Osteoblast (primary cell): ENCODE measurements around a stretch of chr12.

DNA sequence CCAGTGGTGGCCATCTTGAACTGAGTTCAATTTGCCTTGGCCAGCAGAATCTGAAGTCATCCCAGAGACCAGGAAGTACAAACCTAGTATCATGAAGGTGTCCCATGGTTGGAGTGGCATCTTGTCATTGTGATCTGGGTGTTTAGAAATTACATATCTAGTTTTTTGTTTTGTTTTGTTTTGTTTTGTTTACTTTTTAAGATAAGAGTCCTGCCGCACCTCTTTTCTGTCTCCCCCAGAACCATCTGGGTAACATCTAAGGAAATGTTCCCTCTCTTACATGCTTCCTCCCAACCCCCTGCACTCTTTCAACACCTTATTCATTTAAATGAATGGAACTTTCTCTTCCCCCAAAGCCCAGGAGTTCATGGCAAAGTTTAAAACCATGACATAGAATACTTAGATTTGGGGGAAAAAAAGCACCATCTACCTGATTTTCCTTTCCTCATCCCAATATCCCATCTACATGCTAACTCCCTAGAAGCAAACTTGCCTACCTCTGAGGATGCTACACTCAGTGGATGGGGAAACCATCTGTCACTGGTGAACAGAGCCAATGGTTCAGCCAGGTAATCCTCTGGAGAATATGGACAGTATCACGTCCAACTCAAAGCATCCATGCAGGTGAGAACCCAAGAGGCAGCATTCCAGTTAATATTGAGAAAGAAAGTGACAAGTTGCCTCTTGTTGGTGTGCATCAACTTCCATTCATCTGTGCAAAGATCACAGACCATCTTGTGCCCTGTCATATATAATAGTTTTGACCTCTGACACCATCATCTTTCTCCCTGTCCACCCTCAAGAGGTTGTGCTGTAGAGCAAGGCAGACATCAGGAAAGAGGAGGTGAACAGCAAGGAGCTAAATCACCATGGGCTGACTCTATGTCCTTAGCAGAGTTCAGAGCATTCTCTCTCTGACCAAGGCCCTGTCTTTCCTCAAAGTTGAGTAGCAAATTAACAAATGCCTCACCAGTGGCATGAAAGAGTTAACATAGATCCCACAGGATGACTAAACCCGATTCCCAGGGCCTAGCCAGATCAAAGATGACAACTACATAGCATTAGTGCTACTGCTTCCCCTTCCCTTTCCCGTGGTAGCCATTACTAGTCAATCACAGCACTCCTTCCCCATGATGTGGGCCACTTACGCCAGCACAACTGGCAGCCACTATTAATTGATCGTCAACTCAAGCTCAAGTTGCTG lies 73.2 kb downstream of the NUAK1 start:
- CAGE, long polyA plus RNA, result no peak
- RRBS, result no CpG with 5 or more reads among the region's 6 CpGs

DNA sequence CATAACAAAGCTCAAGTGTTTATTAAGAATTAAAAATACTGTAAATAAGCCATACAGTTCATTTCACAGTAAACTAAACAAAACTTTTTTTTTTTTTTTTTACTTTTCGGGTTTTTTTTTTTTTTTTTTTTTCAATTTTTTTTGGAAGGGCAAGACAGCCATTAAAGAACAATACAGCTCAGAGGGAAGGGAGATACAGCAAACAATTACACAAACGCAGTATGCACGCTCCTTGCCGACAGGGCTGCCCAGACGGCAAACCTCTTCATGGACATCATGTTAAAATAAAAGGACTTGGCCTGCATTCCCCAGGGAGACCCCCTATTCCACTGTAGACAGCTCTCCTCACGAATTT lies 10.0 kb downstream of the CKAP4 start:
- CAGE, long polyA plus RNA, result no peak
- RRBS, result no CpG with 5 or more reads among the region's 6 CpGs

- CAGE, long polyA plus RNA, result no peak
- RRBS, result no CpG with 5 or more reads among the region's 2 CpGs
Measured at GRCh38 chr12:106254595-106254996, 6.8 kb upstream of the CKAP4 start.

GRCh38 chr12:106268969-106269499 lies 21.2 kb upstream of the CKAP4 start:
- CAGE, long polyA plus RNA, result no peak
- RRBS, result no CpG with 5 or more reads among the region's 2 CpGs

DNA sequence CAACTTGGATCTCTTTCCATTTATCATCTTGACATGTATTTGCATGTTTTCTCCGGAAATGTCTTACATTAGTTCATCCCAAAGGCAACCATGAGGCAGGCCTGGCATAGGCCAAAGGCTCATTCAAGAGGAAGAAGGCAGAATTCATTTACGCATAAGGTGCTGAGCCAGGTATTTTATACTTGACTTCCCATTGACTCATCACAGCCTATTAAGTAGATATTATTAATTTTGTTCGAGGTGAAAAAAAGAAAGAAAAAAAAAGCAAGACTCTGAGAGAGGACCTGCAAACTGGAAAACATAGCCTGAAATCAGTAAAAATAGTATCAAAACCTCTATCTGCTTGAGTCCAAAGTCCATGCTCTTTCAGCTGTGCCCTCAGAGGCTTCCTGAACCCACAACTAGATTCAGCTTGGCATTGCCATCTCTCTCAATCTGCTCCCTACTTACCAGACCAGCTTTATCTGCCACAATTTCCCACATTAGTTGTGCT lies 24.2 kb upstream of the CKAP4 start:
- CAGE, long polyA plus RNA, result no peak
- RRBS, result no CpG with 5 or more reads among the region's 3 CpGs

DNA sequence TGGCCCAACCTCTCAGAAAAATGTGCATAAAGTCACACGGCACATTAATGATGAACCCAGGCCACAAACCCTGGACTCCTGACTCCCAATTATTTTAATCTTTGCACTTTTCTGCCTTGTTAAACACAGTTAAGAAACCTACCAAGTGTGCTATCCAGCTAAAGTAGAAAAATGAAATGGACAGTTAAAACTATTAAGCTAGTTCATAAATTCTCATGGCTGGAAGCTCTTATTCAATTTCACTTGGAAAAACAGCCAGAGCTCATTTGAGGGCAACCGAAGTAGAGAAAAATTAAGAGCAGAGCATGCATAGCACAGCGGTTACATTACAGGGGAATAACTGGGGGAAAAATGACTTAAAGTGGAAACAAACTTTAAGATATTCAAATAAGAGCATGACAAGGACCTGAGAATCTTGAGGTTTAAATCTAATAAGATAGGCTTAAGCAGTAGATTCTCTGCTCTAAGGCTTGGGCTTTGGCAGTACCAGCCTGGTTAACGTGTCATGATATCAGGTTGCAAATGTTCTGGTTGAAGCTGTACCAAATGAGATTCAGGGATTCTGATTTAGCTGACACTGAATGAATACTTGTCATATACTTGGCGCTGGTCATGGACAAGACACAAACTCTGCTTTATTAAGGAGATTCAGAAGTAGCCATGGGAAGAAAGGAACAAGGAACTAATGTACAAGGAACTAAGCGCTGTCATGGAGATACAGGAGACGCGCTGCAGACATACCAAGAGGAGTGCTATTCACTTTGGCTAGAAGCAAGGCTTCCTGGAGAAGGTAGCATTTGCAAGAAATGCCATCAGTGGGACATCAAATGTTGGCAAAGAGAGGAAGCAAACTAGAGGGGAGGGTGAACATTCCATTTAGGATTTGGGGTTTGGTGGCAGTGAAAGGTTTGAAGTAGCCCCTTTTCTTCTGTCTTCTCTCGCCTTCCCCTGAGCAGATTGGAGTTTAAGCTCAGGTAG lies 6.0 kb downstream of the TCP11L2 start:
- CAGE, long polyA plus RNA, result no peak
- RRBS, result no CpG with 5 or more reads among the region's 9 CpGs

DNA sequence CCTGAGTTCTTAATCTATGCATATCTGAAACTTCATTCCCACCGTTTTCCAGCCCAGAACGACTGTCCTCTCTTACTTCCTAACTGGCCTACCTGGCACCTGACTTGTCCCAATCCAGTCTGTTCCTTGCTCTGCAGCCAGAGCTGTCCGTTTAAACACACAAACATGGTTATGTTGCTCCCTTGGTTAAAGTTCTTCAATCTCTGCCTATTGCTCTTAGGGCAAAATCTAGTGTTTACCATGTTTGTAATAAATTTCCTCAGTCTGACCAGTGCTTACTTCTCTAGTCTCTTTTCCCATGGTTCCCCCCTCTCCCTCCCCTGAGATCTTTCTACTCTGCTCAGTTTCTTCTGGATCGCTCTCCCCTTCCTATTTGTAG lies 2.5 kb downstream of the POLR3B start:
- CAGE, long polyA plus RNA, result no peak
- RRBS, result no CpG with 5 or more reads among the region's 4 CpGs

GRCh38 chr12:106369439-106370198 lies 12.1 kb downstream of the POLR3B start:
- CAGE, long polyA plus RNA, result no peak
- RRBS, result no CpG with 5 or more reads among the region's 7 CpGs

DNA sequence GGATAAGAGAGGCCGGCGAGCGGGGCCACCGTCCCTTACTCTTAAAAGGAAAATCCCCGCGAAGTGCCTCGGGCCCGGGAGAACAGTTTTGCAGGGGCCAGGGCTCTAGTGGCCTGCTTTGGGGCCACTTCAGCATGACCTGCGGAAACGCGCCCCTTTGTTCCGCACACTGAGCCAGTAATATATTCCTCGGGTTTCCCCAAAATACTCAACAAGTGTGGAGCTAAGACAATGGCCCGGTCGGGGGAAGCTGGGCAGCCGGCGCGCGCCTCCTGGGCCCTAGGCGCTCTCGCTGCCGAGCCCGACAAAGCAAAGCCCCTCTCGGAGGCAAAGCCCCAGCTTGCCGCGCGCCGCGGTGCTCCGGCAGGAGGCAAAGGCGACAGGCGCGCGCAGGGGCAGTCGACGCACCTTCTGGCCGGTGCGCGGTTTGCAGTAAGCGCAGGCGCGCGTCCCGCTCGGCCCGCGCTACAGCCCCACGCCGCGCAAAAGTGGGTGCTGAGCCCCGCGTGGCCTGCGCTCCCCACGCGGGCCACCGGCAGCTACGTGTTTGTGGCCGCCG lies 3.1 kb downstream of the RFX4 start:
- CAGE, long polyA plus RNA, result no peak
- RRBS, result 9% methylated on average over 39 of the region's 59 CpGs

- CAGE, long polyA plus RNA, result no peak
- RRBS, result no CpG with 5 or more reads among the region's 4 CpGs
Measured at GRCh38 chr12:107178950-107179188, 85.5 kb upstream of the CRY1 start.

- CAGE, long polyA plus RNA, result no peak
- RRBS, result no CpG with 5 or more reads among the region's 2 CpGs
Measured at GRCh38 chr12:107214396-107214727, 103.9 kb upstream of the ABTB3 start.

DNA sequence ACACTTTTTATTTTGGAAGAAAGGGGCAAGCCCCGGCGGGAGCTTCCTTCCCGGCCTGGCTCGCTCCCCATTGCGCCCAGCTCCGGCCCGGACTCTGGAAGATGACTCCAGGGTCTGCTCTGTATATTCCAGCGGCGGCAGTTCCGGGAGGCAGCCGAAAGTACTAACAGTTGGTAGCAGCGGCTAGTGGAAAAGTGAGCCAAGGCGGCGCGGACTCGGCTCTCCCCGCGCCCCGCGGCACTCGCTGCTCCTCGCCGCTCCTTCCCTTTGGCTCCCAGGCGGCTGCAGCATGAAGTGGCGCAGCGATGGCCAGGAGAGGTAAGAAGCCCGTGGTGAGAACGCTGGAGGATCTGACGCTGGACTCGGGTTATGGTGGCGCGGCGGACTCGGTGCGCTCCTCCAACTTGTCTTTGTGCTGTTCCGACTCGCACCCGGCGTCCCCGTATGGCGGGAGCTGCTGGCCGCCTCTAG lies 437 bp downstream of the ABTB3 start:
- CAGE, long polyA plus RNA, result no peak
- RRBS, result 3% methylated on average over 9 of the region's 42 CpGs

- CAGE, long polyA plus RNA, result no peak
Measured at GRCh38 chr12:107329464-107329946, 11.3 kb downstream of the ABTB3 start.

GRCh38 chr12:107386341-107386848 lies 68.2 kb downstream of the ABTB3 start:
- CAGE, long polyA plus RNA, result no peak
- RRBS, result no CpG with 5 or more reads among the region's 4 CpGs

DNA sequence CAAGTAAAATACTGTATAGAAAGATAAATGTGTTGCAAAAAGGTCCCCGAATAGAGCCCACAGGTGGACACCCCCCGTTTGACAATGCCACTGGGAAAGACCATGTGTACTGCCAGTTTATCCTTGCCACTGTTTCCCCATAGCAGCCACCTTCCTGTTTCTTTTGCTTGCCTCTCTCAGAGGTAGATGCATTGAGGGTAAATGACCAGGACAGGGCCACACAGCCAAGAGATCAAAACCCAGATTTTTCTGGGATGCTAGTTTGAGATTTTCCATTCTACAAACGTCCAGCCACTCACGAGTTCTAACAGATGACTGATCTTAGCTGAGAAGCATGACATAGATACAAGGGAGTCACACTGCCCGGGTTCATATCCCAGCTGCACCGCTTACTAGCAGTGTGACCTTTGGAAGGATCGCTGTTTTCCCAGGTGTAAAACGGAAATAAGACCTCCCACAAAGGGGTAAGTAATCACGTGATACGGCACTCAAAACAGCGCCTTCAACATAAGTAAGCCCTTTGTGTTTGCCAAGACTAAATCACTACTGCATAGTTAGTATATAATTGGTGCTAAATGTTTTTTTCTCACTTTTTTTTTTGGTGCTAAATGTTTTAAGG lies 730 bp upstream of the PWP1 start:
- CAGE, long polyA plus RNA, result no peak
- RRBS, result no CpG with 5 or more reads among the region's 11 CpGs

DNA sequence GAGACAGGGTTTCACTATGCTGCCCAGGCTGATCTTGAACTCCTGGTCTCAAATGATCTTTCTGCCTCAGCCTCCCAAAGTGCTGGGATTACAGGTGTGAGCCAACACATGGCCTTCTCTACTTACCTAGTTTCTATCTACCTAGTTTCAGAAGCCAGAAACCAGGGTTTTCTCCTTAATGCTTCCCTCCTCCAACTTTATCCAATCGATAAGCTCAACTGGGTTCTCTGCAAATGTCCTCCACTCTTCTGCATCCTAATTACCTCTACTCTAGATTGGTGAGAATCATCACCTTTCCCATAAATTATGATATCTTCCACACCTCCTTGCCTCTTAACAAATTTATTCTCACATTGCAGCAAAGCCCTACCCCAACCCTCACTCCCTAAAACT lies 11.5 kb downstream of the PRDM4 start:
- CAGE, long polyA plus RNA, result no peak
- RRBS, result no CpG with 5 or more reads among the region's 1 CpG

- CAGE, long polyA plus RNA, result no peak
- RRBS, result under 1% methylated on average over 10 of the region's 44 CpGs
Measured at GRCh38 chr12:107903612-107904027, 129.1 kb downstream of the ASCL4 start.

GRCh38 chr12:108119285-108119727 lies 9.8 kb upstream of the WSCD2 start:
- CAGE, long polyA plus RNA, result no peak
- RRBS, result no CpG with 5 or more reads among the region's 2 CpGs

DNA sequence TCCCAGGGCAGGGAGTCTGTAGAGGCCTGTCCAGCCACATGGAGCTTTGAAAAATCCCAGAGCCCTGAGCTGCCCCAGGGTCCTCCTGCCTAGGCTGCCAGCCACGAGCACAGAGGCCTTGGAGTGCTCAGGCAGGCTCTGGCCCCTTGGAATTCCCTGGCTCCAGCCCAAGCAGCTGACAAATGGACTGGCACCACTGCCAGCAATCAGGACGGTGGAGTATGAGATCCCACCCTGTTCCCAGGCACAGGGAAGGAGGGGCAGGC lies 26.3 kb downstream of the CMKLR1 start:
- CAGE, long polyA plus RNA, result no peak
- RRBS, result no CpG with 5 or more reads among the region's 2 CpGs

GRCh38 chr12:108335738-108336216 lies 3.3 kb downstream of the CMKLR1 start:
- CAGE, long polyA plus RNA, result no peak
- RRBS, result no CpG with 5 or more reads among the region's 3 CpGs